Skeletal muscle satellite cell (primary cell): ENCODE measurements around a stretch of chr16.

DNA sequence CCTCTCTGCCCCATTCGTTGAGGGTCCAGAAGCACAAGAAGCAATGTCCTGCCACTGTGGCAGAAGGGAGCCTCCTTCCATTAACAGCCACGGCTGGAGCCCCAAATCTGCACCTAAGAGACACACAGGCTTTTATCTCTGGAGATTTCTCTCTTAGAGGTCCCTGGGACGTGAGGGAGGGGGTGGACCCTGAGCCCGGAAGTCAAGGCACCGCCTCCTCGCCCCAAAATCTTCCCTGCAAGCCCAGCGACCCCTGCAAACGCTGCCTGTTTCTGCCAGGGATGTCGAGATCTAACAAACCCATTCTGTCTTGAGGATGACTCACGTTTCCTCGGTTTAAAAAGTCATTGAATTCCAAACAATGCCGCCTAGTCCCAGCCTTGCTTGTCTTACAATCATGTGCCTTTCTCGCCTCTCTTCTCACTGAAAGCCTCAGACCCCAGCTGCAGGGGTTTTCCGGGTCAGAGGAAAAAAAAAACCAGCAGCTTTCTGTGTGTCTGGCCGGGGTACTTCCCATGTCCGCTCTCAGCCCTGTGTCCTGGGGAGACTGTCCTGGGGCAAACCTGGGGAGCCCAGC lies 15.3 kb downstream of the ARL2BP start:
- CAGE, long polyA plus RNA: no peak

DNA sequence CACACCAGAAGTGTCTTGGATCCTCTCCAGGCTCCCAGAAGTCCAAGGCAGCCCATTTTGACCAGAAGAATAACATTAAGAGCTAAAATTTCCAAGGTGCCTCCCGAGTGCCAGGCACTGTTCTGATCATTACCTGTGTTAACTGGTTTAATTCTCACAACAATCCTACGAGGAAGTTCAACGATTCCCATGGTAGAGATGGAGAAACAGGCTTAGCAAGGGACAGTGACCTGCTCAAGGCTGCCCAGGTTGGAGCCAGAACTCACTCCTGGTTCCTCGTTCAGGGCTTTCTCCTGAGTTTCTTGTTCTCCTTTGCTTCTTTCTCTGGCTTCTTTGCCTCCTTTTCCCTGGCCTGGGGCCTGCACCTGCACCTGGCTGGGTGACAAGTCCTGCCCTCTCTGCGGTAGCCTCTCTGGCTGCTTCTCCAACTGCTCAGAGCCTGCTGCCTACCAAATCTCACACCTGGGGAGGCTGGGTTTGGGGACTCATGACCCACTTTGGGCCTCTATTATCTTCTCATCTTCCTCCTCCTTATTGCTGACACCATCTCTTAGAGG lies 2.8 kb downstream of the CCL22 start:
- CAGE, long polyA plus RNA: no peak

DNA sequence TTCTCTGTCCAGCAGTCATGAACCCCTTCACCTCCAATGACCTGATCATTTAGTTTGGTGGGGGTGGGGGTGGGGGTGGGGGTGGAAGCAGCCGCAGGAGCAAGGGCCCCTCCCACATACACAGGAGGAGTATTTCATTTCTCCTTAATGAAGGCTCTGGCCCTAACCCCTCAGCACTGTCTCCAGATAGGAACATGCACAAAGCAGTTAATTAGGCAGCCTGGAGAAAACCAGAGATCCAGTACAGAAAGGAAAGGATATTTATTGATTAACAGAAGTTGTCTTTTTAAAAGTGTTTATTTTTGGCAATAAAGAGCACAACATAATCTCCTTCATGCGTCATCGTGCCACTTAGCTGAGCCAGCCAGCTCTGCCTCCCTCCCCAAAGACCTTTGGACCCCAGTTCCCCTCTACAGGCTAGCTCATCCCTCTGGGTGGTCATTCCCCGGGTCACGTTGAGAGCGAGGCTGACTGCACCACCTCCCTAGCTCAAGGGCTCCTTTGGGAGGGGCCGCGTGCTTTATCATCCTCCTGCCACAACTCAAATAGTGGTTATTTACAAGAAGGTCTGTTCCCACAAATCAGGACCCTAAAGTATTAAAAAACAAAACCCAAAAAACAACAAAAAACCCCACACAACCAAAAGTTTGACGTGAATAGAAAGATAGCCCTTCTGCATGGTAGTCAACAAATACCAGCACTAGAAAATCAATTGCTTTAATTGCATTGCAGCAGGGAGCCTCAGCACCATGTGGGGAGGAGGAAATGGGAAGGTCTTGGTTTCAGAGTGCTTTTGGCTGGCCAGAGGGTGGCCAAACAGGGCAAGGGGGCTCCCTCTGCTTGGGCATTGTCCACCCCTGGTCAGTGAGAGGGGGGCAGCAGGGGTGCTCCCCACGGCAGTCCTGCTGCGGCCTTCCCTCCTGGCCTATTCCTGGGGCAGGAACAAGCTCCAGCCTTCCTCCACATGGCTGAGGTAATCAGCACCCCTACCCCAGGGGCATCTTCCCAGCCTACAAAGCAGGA lies 9.5 kb downstream of the POLR2C start:
- CAGE, long polyA plus RNA: no peak

- CAGE, long polyA plus RNA: start-site peak on the minus strand at chr16:57480354-57480421, 157 and 151 reads in 2 replicates
Measured at GRCh38 chr16:57480186-57480728, 6.0 kb downstream of the DOK4 start.

DNA sequence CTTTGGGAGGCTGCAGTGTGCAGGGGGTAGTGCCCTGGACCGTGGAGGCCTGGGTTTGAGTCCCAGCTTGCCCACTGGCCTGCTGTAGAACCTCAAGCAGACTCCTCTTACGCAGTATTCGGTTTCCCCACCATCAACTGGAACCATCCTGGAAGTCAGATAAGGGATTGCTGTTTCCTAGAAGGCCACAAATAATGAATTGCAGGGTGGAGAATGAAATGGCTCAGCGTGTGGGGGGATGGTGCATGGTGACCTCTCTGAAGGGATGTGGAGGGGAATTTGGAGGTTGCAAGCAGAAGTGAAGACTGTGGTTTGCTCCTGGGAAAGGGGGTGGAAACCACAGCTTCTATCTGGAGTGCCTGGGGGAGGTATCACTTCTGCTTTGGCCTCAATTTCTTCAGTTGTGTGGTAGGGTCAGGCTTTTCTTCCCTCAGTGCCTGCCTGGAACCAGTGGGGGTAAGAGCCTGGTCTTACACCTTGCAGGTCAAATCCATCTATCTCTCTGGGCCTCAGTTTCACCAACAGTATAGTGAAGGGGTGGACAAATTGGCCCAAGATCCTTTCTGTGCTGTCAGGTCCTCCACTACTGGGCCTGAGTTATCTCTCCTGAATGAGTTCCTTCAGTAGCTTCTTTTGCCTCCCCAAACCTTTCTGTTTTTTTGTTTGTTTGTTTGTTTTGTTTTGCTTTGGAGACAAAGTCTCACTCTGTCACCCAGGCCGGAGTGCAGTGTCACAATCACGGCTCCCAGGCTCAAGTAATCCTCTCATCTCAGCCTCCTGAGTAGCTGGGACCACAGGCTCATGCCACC lies 1.9 kb downstream of the ADGRG5 start:
- CAGE, long polyA plus RNA: no peak

DNA sequence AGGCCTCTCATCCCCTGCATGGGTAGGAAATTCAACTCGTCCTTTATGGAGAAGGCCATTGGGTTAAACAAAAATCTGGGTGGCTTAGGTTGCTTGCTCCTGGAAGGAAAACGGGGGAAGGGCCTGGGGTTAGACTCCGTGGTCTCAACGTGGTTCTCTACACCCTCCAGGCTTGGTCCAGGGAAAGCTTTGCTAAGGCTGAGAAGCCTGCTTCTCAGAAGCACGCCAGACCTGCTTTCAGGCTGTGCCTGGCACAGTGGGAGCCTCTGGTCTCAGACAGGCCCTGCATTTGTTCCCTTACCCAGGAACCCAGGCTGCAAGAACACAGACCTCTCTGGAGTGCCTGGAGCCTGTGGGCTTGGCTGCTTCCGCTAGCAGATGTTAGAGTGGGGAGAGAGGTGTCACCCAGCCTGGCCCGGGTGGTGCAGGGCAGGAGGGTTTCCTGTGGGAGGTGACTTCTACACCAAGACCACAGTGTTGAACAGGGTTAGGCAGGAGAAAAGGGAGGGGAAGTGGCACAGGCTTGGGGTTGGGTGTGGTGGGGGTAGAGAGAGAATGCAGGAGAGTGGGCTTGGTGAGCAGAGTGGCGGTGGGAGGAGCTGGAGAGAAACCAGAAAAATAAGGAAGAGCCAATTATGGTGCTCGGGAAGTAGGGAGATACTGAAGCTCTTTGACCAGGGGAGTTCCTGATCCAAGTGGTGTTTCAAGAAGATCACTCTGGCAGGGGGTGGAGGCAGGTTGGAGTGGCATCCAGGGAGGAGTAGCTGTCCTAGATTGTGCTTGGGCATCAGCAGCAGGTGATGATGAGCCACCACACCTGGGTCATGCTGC lies 35.8 kb upstream of the ADGRG1 start:
- CAGE, long polyA plus RNA: no peak

DNA sequence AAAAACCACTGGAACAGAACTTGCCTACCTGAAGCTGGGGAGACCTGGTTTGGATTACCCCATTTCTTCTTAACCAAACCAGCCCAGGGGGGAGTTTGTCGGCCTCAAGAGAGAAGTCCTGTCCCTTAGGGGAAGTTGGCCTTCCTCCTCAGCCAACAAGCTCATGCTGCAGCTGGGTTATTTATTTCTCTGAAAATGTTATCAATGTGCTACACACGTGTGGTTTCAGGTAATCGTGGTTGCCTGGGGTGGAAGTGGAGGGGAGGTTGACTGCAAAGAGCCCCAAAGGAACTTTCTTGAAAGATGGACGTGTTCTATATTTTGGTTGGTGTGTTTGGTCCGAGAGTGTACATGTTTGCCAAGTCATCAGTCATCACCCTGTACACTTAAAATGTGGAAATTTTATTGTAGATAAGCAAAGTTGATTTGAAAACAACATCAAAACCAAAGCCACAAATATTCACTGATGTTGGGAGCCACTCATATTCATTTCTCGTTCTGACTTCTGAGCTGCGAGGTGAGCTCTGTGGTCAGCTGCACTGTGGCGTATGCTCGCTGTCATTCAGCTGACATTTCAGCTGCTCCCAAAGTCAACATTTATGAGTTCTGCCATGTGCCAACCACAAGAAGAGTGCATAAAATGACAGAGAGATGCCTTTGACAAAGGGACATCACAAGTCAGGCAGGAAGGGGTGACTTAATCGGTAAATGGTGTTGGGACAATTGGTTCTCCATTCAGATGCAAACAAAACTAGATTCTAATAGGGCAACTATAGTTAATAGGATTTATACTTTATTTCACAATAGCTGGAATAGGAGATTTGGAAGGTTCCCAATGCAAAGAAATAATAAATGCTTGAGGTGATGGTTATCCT lies 26.5 kb upstream of the ADGRG1 start:
- CAGE, long polyA plus RNA: no peak

GRCh38 chr16:57684242-57685063 lies 10.2 kb upstream of the DRC7 start:
- CAGE, long polyA plus RNA: no peak

- CAGE, long polyA plus RNA: no peak
Measured at GRCh38 chr16:57688509-57689363, 5.9 kb upstream of the DRC7 start.

- CAGE, long polyA plus RNA: no peak
Measured at GRCh38 chr16:57765358-57765894, 29.9 kb downstream of the KATNB1 start.

- CAGE, long polyA plus RNA: no peak
Measured at GRCh38 chr16:57774737-57775560, 27.3 kb downstream of the KIFC3 start.

DNA sequence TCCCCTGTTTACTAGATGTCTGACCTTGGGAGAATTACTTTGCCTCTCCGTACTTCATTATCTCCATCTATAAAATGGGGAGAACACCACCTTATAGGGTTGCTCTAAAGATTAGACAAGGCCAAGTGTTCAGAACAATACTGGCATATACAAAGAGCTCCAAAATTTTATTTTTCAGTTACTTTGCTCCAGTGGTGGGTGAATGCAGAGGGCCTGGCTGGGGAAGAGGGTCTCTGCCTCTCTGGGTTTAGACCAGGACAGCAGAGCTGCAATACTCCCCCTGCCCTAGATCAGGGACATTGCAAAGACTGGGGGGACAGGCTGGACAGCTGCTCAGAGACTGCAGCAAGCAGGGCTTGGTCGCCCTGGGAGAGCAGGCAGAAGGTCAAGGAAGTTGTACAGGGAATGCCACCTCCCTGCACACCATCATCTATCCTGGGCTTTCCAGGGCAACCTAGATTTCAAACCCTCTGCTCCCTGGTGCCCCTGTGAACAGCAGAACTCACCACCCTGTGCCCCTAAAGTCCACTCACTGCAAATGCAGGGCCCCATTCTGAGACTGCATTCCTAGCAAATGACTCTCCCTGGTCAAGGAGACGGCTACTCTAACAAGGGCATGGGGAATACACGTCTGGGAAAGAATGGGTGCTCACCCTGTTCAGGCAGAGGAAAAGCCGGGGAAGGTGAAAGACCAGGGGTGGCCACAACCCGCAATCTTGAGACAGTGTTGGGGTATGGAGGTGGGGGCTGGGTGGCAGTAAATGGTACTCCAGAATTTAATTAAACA lies 1.2 kb downstream of the KIFC3 start:
- CAGE, long polyA plus RNA: no peak

DNA sequence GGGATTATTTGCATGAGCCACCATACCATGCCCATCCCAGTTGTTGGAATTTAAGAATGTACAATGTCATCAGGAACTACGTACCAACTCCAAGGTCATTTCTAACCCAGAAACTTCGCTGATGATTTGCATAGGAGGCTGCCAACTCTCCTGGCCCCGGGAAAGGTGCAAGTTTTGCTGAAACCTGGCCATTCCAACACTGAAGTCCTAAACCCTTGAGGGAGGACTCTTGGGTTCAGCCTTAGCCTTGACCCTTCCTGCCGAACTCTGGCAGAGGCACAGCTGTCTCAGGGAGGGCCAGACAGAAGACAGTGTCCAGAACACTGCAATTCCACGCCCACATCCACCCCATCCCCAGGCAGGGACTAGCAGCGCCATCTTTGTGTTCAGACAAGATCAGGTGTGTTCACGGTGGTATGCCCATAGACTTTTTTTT lies 3.0 kb upstream of the KIFC3 start:
- CAGE, long polyA plus RNA: no peak

- CAGE, long polyA plus RNA: no peak
Measured at GRCh38 chr16:57892355-57893079, 78.4 kb downstream of the CNGB1 start.

- CAGE, long polyA plus RNA: no peak
Measured at GRCh38 chr16:57894441-57895108, 76.4 kb downstream of the CNGB1 start.

DNA sequence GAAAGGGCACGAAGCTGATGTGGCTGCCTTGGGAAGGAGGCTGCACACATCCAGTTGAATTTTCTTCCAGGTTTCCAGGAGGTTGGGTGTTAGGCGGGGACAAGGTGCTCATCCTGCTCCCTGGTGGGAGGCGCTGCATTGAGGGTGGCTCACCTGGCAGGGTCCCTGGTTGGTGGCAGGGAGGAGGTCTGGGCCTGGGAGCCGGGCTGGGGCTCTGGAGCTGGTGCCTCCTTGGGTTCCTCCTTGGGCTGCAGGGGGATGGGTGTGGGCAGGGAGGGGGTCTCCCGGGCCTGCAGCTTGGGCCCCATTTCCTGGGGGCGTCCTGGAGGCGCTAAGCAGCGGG lies 11.2 kb downstream of the CNGB1 start:
- CAGE, long polyA plus RNA: no peak

DNA sequence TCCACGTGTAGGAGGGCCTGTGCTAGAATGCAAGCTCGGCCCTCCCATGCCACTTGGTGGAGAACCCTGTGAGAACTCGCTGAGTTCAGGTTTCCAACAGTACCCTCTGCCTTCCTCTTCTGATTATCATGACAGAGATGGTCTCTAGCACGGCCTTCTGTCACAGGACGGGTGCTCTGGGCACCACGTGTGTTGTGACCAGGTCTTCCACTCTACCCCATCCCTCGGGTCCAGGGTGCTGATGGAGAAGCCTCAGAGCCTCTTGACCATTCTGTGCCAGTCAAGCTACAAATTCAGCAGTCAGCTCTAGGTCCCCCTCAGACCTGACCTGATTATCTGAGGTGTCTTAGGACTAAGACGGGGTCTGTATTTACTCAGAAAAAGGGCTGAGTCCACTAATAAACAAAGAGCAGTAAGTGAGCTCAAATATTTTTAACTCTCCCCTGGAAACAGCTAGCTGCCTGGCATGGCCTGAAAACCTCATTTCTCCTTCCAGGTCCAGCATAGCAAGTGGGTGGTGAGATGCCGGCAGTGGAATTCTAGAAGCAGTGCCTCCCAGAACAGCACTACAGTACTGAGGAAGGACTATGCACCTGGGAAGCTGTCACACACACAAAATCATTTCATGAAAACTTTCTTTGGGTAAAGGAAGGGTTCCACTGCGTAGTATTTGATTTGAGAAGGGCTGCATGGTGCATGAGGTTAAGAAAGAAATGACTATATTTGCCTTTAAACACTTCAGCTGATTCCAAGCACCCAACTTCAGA lies 29.4 kb upstream of the CFAP20 start:
- CAGE, long polyA plus RNA: no peak

DNA sequence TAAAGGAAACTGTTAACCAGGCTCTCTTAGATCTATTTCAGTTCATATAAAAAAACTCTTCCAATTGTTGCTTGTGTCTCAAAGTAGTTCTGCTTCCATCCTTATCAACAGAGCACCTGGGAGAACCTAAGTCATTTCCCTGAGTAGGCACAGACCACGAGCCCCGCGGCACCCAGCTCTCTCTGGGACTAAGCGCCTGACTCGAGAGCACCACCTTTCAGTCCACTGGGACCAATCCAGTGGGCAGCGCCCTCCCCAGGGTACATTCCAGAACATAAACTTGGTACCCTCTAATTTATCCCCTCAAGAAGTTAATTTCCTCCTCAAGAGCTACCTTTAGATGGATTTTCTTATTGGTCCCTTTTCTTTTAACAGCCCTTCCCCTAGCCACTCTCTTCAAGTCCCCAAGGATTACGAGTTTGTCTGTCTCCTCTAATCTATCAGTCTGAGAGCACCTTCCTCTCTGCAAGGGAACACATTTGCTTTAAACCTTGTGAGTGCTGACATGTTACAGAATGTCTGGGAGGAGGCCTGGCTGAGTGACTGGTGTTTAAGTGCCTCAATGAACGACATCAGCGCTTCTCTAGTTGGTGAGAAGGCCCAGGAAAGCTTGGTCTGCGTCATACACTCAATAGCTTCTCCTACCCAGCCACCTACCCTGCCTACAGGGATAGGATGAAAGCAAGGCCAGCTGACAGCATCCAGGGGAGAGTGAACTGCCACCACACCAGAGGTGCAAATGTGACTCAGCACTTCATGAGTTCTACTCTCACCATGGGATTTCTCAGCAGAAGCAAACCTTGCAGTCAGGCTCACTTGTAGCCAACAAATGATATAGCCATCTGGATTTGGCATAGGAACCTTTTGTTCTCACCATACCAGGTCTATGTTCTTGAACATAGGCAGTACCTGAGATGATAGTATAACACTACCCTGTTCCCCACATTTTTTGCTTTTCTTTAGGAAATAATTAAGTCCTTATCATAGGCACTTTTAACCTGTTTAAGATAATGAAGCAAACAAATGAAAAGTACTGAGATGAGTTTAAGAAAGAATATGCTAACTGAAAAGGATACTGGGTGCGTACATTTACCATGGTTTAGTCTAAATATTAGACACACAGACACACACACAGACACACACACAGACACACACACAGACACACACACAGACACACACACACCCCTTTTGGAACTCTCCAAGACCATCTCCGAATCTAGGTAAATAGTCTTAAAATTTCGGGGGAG lies 31.6 kb upstream of the CFAP20 start:
- CAGE, long polyA plus RNA: no peak

DNA sequence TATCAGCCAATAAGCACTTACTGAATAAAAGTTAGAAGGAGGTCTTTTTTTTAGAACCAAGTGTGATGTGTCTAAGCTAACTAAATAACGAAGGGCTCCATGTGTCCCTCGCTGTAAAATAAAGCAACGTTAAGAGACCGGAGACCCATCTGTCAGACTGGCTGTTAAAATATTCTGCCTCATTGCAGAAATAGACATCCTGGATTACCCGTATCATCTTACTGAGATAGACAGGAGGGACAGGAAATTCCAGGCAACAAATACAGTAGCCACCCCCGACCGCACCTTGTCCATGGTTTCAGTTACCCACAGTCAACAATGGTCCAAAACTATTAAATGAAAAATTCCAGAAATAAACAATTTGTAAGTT lies 23.4 kb upstream of the PRSS54 start:
- CAGE, long polyA plus RNA: no peak

DNA sequence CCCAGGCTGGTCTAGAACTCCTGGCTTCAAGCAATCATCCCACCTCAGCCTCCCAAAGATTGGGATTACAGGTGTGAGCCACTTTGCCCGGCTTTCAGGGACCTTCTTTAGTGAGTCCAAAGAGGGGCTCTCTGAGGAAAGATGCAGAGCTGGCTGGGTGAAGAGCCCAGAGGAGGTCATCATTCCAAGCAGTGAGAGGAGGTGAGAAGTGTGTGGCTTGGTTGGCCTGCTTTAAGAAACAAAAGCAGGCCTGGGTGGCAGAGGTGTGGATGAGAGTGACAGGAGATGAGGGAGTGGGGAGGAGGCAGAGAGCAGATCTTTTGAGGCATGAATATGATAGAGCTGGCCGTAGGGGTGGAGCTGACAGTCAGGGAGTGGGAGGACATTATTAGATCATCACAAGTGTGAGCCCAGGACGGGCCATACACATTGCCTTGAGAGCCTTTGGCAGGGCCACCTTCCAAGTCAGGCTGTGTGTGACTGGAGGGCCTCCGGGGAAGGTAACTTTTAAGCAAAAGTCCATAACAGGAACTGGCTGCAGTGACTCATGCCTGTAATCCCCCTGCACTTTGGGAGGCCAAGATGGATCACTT lies 26.2 kb downstream of the GINS3 start:
- CAGE, long polyA plus RNA: no peak